NT2/D1 (cell line): ENCODE measurements around a stretch of chr17.

DNA sequence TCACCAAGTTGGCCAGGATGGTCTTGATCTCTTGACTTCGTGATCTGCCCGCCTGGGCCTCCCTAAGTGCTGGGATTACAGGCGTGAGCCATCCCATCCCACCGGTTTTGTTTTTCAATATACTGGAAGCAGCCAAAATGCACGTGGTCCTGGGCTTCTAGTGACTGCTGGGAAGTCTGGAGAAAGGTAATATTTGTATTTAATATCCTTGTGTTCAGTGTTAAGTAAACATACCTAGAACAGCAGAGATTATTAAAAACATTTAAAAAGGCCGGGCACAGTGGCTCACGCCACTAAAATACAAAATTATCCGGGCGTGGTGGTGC is 9.7 kb upstream of the AURKB start:
- RRBS, 2 experiments: no CpG with 5 or more reads among the region's 9 CpGs

GRCh38 chr17:8268460-8269129 is 19.5 kb downstream of the PFAS start:
- RRBS, 2 experiments: no CpG with 5 or more reads among the region's 25 CpGs

DNA sequence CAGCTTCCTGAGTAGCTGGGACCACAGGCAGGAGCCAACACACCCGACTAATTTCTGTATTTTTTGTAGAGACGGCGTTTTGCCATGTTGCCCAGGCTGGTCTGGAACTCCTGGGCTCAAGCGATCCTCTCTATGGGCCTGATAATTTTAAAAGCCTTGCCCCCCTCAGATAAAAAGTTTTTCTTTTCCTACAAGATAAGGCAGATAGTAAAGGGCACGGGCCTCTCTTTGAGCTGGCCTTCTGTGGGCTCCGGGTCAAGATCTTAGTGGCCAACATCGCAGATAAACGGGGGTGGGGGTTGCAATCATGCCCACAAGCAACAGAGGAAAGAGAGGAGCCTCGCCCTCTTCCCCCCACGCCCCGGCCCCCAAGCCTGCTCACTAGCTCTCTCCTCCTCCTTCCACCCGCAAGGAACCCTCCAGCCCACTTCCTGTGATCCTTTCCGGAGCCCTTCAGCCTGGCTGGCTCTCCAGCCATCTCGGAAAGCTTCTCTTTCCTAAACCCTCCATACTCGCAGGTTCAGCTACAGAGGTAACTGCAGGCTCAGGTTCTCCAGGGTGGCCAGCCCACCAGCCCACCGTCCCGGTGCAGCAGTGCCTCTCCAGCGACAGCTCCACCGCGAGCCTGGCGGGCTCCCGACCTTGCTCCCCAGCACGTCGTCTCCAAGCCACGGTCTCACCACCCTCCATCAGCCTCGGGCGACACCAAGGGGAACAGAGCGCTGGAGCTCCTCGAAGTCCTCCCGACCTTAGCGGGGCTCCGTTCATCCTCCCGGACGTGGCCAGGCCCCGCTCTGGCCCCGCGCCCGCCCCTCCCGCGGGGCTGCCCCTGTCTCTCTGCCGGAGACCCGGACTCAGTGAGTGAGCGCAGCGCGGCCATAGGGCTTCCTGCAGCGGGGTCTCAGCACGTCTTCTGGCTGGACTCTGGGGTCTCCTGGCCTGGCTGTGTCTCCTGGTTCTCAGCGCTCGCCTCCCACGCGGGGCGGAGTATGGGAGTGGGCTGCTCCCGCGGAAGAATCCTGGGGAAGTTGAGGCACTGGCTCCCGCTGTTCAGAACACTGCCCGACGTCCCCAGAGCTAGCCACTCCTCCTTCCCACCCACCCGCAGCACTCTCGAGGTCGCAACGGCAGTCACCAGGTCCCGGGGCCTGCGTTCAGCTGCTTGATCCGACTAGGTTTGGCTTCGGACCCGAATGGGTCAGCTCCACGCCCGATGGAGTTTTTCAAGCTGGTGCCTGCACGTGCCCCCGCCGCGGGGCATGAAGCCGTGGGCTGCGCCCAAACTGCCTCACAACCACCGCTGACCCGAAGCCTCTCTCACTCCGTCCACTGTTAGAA is 12.9 kb upstream of the ODF4 start:
- RRBS, 2 experiments: 4 to 29% methylated on average over 13 to 15 of the region's 77 CpGs

DNA sequence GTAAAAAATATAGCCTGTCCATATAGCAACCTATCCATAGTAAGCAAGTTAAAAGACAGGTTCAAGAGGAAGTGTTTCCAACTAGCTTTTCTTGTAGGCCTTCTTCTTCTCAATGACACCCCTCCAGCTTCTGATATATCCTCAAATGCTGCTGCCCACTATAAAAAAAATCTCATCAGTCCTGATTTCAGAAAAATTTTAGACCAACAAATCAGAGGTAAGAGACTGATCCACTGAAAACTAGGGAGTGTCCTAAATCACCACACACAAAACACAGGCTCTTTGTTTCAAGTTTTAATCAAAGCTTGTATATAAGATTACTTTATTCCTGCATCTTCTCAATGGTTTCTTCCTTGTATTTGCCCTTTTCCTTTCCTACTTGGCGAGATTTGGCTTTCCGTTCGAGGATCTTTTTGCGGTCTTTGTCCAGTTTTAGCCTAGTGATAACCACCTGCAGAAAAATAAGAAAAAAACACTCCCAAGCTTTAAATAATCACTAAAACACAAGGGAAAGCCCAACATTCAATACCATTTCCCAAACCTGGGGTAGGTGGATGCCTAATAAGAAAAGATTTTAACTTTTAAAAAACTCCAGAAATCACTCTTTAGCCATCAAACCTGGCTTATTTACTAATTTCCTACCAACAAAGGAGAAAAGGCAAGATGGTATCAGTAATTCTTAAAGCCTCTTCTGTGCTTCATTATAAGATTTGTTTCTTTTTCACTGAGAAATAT is 905 bp upstream of the KRBA2 start:
- RRBS, 2 experiments: no CpG with 5 or more reads among the region's 4 CpGs

DNA sequence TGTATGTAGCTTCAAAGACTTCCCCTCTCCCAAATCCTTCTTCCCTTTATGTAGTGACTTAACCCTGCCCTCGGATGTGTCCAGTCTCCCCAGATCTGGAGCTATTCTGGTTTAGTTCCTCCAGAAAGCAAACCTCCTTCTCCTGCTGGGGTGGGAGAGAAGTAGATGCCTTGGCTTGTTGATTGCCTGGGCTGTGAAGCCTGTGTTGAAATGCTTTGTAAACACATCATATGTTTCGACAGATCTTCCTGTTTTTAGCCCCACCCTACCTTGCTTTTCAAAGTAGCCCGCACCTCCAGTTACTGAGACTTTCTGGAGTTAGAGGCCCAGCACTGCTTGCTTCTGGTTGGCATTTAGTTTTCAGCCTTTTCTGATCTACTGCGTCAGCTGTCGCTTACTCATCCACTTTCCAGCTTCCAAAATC is 17.9 kb upstream of the NDEL1 start:
- RRBS, 2 experiments: no CpG with 5 or more reads among the region's 5 CpGs

GRCh38 chr17:8426083-8426579 is 9.6 kb upstream of the NDEL1 start:
- RRBS, 2 experiments: no CpG with 5 or more reads among the region's 3 CpGs

GRCh38 chr17:8479166-8479677 is 43.5 kb downstream of the NDEL1 start:
- RRBS, 2 experiments: no CpG with 5 or more reads among the region's 6 CpGs

GRCh38 chr17:8479678-8480148 is 44.0 kb downstream of the NDEL1 start:
- RRBS, 2 experiments: no CpG with 5 or more reads among the region's 10 CpGs

GRCh38 chr17:8606612-8606842 is 24.0 kb downstream of the MYH10 start:
- RRBS, 2 experiments: no CpG with 5 or more reads among the region's 3 CpGs

- RRBS, 2 experiments: no CpG with 5 or more reads among the region's 12 CpGs
Observed at GRCh38 chr17:8894407-8894858, 27.0 kb upstream of the PIK3R6 start.

GRCh38 chr17:8909519-8909730 is 42.0 kb upstream of the PIK3R6 start:
- RRBS, 2 experiments: no CpG with 5 or more reads among the region's 6 CpGs

DNA sequence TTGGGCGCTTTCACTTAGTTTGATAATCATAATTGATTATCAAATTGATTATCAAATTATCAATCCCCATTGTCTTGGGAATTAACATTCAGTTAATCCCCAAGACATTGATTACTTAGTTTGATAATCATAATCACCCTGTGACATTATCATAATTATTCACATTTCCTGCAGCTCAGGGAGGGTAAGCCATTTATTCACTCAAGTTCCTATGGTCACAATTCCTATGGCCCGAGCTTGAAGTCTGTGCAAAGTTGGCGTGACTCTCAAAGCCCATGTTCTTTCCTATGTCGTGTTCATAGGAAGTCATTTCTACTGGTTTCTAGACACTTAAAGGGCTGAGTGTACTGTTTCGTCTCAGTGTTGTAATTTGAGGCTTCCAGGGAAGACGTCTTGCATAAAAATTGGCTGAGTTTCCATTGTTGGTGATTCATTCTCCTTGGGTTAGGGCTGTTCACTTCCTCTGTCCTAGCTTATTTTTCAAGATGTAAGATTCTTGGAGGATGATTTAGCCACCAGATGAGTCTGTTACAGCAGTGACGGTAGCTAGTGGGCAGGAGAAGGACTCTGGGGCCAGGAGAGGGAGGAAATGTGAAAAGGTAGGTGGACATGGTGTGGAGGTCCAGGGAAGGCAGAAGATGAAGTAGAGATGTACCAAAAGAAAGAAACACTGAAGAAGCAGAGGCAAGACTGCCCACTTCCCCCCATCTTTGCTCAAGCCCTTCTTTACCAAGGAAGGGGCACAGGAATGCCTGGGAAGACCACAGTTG is 43.1 kb downstream of the PIK3R5 start:
- RRBS, 2 experiments: no CpG with 5 or more reads among the region's 7 CpGs

DNA sequence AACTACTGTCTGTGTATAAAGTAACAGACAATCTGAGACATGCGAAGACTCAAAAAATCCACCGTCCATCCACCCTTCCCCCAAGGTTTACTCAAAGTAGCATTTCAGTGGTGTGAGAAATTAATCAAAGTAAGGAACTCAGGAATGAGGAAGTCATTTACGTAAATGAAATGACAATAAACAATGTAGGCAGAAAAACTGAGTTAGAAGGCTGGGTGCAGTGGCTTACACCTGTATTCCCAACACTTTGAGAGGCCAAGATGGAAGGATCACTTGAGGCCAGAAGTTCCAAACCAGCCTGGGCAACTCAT is 19.7 kb upstream of the NTN1 start:
- RRBS, 2 experiments: no CpG with 5 or more reads among the region's 3 CpGs

- RRBS, 2 experiments: 1 to 2% methylated on average over 21 to 28 of the region's 70 CpGs
Observed at GRCh38 chr17:9003447-9004045, 17.8 kb upstream of the NTN1 start.

GRCh38 chr17:9095363-9095585 is 74.0 kb downstream of the NTN1 start:
- RRBS, 2 experiments: no CpG with 5 or more reads among the region's 2 CpGs

GRCh38 chr17:9150220-9151132 is 129.2 kb downstream of the NTN1 start:
- RRBS, 2 experiments: 35 to 80% methylated on average over 8 to 12 of the region's 27 CpGs

DNA sequence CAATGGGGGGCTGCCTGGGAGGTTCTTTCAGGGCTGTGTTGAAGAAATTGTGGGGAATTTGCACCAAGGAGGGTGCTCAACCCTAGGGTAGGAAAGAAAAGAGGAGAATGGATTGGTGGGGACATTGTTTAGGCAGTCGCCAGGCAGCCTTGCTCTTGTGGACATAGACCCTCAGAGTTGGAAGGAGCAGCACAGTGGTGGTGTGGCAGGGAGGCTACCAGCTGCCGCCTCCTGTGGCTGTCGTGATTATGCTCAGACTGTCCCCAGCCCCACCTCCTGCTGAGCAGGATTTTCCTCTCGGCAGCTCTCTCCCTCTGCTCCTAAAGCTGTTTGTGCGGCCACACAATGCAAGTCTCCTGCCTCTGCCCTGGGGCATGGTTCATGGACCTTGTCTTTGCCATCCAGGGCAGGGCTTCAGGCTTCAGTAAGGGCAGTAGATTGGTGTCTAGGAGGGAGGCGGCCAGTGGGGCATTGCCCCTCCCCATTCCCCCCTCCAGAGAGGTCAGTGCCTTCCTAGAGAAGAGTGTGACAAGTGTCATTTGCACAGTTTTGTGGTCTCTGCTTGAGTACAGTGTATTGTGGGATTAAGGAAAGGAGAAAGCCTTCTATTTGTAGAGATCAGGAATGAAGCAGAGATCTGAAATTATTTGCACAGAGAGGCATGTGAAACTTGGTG is 175.0 kb downstream of the NTN1 start:
- RRBS, 2 experiments: no CpG with 5 or more reads among the region's 6 CpGs

GRCh38 chr17:9248091-9248417 is 226.7 kb downstream of the NTN1 start:
- RRBS, 2 experiments: no CpG with 5 or more reads among the region's 7 CpGs

DNA sequence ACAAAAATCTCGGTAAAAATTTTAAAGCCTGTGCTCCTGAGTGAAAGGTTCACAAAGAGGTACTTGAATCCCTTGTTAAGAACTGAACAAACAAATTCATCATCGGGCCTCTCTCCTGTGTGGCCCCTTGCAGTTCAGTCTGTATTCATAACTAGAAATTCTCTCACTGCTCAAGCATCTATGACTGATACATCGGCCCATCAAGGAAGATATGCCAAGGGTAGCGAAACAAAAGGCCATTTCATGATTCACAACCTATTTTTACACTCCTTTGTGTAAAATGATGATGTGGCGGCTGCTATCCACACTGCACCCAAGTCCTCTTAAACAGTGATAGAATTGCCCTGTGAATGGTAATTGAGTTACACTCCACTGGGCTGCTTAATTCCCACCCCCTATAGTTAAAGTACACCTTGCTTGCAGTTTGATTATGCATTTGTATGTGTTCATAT is 204.6 kb downstream of the STX8 start:
- RRBS, 2 experiments: no CpG with 5 or more reads among the region's 5 CpGs

- RRBS, 2 experiments: no CpG with 5 or more reads among the region's 12 CpGs
Observed at GRCh38 chr17:9728703-9729388, 62.5 kb downstream of the DHRS7C start.